CD14-positive monocyte (primary cell): ENCODE results near the genes CALCA and CALCB.

DNA sequence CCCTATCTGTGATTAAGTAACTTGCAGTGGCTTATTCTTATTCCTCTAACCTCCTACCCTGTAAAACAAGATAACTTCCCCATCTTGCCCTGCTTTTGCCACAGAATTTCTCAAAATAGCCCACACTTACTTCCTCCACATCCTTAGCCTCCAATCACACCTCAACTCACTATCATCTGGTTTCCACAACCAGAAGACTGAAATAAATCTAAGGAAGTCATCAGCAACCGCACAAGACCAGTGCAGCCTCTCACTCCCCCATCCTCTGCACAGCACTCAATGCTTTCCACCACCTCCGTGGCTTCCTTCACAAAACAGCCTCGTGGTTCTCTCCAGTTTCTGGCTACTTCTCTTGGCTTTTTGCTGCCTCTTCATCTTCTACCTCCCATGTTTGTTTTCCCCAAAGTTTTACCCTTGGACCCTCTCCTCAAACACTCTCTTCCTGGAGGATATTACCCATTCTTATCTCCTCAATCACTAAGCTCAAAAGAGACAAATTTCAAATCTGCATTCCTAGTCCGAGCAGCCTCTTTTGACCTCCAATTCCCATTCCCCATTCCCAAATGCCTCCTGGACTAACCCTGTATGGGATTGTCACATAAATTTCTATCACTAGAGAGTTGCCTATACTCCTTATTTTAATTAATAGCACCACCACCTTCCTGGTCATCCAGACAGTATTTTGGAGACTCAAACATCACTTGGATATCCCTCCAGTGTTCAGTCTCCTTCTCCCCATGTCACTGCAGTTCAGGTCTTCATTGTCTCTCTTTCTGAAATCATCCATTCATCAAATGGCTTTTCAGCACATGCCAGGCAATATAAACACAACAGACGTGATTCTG is 87.5 kb downstream of the RRAS2 start:
- CAGE, long polyA plus RNA = no peak

GRCh38 chr11:14294380-14295174 is 64.4 kb downstream of the RRAS2 start:
- CAGE, long polyA plus RNA = no peak

- CAGE, long polyA plus RNA = no peak
Observed at GRCh38 chr11:14341892-14342511, 17.0 kb downstream of the RRAS2 start.

DNA sequence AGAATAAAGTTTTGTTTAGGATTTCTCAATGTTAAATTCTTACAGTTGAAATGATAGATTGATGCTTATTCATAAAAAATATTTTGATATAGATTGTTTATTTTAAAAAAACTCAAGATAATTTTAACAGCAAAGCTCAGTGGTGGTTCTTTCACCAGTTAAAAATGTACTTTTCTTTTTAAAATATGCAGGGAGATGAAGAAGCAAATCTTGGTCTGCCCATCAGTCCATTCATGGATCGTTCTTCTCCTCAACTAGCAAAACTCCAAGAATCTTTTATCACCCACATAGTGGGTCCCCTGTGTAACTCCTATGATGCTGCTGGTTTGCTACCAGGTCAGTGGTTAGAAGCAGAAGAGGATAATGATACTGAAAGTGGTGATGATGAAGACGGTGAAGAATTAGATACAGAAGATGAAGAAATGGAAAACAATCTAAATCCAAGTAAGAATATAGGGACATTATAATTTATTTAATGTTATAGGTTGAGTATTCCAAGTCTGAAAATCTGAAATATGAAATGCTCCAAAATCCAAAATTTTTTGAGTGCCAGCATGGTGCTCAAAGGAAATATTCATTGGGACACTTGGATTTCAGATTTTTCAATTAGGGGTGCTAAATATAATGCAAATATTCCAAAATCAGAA is 24.6 kb downstream of the CYP2R1 start:
- CAGE, long polyA plus RNA = no peak

DNA sequence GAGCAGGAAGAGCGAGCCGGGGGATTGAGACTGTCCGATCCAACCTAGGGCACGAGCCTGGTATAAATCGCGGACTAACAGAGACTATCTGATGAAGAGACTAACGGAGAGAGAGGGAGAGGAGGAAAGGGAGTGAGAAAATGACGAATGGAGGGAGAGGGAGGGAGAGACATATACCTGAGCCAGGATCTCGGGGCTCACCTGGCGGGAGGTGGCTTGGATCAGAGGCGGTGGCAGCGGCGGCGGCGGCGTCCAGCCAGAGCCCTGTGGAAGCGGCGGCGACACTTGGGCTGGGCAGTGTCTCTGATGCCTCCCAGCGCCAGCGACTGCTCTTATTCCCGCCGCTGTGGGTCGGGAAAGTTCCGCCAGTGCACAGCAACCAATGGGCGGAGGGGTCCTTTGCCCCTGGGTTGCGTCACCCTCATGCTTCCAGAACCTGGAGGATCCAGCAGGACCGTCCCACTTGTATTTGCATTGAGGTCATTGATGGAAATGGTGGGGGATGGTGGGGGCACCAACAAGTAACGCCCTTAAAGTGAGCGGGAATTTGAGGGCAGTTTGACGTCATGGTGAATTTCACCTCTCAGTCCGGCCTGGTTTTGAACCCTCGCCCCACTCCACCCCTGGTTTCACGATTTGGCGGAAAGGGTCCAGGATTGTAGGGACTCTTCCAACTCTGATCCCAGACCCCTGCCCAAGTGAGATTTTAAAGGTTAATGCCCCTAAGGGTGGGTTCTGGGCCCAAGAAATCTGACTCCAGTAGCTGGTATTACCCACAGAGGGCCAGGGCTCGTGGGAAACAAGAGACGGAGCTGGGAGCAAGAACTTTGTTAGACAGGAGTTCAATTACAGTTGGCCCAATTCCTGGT is at the start of gene CALCA:
Gene CALCA, minus strand, starts transcription at position 308 of the 869 bp plus-strand sequence.
- CAGE, long polyA plus RNA = no peak

GRCh38 chr11:14975191-14975738 is 3.1 kb upstream of the CALCA start:
- CAGE, long polyA plus RNA = no peak

- CAGE, long polyA plus RNA = no peak
Observed at GRCh38 chr11:15073118-15073693, at the start of gene CALCB. CALCB (plus strand) TSS chr11:15073593.

GRCh38 chr11:15727199-15727459 is 612.4 kb downstream of the INSC start:
- CAGE, long polyA plus RNA = no peak

GRCh38 chr11:15849129-15849676 is 507.1 kb downstream of the SOX6 start:
- CAGE, long polyA plus RNA = no peak

GRCh38 chr11:15882769-15883203 is 473.6 kb downstream of the SOX6 start:
- CAGE, long polyA plus RNA = no peak

- CAGE, long polyA plus RNA = no peak
Observed at GRCh38 chr11:16750322-16751072, 12.1 kb downstream of the C11orf58 start.

DNA sequence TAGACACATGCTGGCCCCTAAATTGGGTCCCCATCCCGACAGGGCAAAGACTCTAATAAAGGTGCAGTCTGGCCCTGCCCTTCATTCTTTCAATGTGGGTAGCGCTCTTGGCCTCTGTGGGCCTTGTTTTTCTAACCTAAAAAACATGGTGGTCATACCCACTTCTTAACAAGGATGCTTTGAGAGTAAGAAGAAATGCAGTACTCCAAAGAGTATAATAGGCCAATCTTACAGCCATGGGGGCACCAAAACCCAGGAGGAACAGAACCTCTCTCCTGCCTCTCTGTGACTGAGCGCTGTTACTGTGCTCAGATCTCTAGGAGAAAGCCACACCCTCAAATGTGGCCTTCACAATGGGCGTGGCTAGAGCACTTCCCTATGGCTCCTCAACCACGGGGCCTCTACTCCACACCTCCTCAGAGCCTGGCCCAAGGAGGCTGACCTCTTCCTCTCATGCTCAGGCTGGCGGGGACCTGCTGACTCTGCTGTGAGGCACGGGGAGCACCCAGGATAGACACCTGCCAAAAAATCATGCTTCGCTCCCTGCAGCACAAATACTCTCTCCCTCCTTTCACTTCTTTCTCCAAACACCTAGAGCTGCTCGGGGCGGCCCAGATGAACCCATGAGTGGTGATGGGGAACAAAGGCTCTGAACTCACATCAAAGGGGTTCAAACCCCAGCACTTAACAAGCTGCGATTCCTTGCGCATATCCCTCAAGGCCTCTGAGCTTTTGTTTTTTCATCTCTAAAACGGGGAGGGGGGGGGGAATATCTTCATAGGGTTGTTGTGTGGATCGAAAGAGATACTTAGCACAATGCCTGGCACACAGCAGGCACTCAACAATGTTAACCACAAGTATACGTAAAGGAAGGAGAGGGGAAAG is 41.0 kb downstream of the C11orf58 start:
- CAGE, long polyA plus RNA = no peak

GRCh38 chr11:16814833-16815736 is 76.6 kb downstream of the C11orf58 start:
- CAGE, long polyA plus RNA = no peak

GRCh38 chr11:16864884-16865247 is 126.4 kb downstream of the C11orf58 start:
- CAGE, long polyA plus RNA = no peak

GRCh38 chr11:16878117-16878962 is 135.9 kb downstream of the PLEKHA7 start:
- CAGE, long polyA plus RNA = no peak

DNA sequence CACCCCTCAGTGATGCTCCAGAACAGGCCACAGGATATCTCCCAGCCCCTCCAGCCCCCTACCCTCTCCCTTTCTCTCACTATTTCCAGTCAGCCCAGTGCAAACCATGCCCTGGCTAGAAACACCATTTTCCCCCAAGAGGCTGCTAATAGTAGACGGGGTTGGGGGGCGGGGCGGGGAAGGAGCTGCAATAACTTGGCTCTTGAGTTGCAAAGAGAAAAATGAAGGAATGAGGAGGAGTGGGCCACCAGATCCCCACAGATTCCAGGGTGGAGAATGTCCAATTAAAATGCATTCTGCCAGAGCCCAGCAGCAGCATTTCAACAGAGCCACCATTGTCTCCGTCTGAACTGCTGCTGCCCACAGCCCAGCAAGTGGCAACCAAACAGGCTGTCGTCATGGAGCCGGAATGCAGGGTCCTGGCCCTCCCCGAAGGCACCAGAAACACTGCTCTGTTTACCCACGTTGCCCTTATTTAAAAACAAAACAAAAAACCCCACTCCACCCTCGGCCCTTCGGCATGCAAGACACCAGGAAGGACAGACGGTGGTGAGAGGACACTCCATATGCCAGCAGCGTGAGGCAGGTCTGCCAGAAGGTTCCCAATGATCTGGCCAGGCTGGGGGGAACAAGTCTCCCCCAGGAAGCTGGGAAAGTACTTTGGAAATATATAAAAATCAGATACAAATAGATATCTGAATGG is 32.6 kb downstream of the PLEKHA7 start:
- CAGE, long polyA plus RNA = no peak

DNA sequence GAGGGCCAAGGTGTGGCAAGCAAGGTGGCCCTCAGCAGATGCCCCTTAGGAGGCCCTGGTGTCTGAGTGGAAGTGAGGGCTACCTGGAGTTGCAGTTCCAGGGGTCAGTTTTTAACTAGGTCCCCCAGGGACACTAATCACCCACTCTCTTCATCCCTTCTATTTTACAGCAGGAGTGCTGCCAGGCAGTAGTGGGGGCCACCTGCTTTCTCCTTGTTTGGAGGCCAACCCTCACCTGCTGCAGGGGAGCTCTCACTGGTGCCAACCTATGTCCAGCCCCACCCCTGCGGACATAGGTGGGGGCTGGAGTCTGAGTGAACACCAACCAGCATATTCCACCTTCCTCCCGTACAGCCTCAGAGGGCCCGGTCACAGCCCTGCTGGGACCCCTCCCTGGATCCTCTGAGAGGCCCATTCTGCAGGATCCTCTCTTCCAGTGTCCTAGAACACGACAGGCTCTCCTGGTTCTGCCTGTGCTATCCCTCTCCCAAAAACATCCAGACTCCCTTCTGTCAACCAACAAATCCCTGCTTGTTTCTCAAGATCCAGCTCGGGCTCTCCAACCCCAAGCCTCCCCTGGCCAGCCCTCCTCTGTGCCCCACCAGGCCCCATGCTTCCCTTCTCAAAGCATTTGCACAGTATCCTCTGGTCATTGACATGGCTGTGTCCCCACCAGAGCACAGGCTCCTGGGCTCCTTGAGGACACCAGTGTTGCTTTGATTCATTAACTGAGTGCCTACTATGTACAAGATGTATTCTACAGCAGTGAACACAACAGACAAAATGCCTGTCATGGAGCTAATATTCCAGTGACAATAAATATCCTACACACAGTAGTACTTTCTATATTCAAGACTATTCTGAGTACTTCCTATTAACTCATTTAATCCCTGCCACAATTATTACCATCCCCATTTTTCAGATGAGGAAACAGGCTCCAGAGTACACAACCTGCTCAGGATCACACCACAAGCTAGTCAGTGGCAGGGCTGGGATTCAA is 19.7 kb downstream of the PLEKHA7 start:
- CAGE, long polyA plus RNA = no peak

GRCh38 chr11:17011473-17012754 is 2.3 kb downstream of the PLEKHA7 start:
- CAGE, long polyA plus RNA = no peak

- CAGE, long polyA plus RNA = no peak
Observed at GRCh38 chr11:17074563-17074880, 2.9 kb downstream of the RPS13 start.

DNA sequence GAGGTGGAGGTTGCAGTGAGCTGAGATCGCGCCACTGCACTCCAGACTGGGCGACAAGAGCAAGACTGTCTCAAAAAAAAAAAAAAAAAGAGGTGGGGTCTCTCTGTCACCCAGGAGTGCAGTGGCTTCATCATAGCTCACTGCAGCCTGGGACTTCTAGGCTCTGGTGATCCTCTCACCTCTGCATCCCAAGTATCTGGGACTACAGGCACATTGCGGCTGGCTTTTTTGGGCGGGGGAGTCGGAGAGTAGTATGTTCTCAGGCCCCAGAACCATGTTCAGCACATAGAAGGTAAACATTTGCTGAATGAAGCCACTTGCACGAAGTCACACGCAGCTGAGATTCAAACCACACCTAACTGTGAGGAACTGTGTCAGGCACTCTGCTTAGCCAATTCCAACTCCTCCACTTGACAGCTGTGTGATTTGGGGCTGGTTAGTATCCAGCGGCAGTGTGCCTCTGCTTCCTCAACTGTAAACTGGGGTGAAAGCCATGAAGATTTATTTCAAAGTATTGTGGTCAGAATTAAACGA is 917 bp downstream of the RPS13 start:
- CAGE, long polyA plus RNA = no peak